Zone of skin (tissue), 1 donor: ENCODE measurements around a stretch of chr10.

DNA sequence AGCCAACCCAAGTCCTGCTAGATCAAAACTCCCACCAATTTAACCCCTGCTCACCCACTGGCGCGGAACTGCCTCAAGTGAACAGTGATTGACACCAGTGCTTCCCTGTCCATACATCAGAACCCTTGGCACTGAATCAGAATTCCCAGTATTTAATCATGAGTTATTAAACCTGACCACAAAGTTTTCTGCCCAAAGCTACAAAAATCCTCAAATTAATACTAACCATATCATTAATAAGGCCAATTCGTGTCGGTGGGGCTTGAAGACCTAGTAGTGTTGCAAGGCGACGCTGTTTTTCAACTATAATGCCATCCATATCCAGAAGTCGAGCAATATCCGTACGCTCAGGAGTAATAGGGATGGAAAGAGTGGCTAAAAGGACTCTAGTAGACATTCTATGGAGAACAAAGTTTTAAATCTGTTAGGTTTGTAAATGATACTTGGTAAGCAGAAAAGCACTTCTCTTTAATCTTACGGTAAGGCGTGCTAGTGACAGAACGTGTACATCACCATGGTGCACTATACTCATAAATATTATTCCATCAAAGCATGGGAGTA, 15.4 kb downstream of the EIF3A start:
- RRBS: no CpG with 5 or more reads among the region's 12 CpGs

DNA sequence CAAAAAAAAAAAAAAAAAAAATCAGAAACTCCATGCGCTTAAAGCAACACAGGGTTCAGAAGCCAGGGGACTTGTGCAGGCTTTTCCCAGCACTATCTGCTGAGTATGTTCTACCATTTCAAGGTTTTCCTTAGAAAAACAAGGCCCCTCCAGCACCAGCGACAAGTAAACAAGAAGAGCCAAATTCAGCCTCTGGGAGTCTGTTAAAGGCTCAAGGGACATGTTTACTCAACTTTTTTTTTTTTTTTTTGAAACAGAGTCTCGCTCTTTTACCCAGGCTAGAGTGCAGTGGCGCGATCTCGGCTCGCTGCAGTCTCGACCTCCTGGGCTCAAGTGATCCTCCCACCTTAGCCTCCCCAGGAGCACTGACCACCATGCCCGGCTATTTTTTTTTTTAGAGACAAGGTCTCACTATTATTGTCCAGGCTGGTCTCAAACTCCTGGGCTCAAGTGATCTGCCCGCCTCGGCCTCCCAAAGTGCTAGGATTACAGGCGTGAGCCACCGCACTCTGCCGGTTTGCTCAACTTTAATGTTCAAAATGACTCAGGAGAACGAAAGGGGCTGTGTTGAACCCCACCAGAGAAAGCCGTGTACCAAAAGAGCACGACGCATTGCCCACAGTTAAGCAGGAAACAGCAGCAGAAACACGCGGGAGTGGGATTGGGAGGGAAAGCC, 825 bp downstream of the PRDX3 start:
- RRBS: 67% methylated on average over 1 of the region's 20 CpGs

DNA sequence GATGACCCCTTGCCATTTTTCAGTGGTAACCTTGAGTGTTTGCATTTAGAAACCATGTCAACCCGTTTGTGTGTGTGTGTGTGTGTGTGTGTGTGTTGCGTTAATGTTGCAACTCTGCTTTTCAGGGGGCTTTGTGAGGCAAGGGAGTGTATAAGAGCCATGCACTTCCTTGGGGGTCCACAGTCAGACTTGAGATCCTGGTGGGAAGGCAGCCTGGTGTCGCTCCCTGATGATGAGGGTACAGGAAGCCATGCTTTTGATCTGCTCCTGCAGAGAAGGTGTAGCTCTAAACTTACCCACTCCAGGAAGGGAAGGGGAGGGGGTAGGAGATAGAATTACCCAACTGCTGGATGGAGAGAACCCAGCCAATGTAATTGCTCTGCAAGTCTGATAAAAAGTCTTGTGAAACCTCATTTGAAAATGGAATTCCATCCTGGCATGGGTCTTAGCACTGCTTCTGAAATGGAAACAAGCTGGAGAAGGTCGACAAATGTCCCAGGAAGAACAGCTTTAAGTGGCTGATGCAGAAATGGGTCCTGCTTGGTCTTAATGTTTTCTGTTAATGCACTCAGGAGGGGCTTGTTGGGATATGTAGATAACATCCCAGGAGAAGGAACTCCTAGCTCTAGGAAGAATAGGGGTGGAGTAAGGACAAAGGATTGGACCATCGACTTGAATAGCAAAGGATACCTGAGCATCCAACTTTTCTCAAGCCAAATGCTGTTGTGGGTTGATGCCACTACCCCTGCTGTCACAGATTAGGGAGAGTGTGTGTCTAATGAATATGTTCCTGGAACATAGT, 10.8 kb downstream of the GRK5 start:
- RRBS: no CpG with 5 or more reads among the region's 5 CpGs

- RRBS: no CpG with 5 or more reads among the region's 21 CpGs
Observed at GRCh38 chr10:119222454-119223626, 15.5 kb downstream of the GRK5 start.

DNA sequence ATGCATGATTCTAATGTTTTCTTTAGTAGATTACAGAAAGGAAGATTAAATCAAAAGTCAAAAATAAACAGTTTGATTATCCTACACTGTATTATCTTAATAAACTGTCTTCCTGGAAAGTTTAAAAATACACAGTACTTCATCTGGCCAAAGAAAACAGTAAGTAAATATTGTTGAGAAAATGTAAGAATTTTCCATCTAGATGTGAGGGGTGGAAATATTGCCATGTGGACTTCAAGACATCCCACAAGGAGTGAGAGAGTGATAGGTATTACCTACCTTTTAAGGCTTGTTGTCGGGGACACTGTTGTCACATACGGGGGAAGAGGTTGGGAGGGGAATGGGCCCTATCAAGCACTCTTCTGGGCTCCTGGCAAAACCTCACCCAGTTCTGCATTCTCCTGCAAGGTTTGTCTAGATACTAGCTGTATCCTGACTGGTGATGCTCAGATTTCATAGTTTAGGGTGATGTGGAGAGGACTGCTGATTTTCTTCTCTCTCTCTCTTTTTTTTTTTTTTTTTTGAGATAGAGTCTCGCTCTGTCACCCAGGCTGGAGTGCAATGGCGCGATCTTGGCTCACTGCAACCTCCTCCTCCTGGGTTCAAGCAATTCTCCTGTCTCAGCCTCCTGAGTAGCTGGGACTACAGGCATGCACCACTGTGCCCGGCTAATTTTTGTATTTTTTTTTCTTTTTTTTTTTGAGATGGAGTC, 18.0 kb downstream of the GRK5 start:
- RRBS: no CpG with 5 or more reads among the region's 6 CpGs

- RRBS: no CpG with 5 or more reads among the region's 2 CpGs
Observed at GRCh38 chr10:119243328-119243886, 36.0 kb downstream of the GRK5 start.

- RRBS: no CpG with 5 or more reads among the region's 12 CpGs
Observed at GRCh38 chr10:119301283-119302140, 94.1 kb downstream of the GRK5 start.

DNA sequence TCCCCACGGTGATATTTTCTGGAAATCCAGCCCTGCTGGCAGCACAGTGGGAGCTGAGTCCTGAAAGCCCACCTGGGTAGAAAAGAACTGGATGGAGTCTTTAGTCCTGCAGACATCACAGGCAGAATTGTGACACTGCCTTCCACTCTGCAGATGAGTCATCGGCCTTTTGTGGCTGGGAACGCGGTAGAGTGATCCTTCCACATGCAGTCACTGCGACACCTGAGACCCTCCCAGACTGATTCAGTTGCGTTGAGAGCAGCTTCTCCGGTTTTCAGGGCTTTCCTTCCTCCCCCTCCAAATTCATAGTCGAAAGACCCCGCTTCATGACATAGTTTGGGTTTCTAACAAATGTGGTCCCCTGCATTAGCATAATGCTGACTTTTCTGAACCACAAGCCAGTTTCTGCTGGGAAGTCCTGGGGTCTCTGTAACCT, 108.2 kb downstream of the GRK5 start:
- RRBS: no CpG with 5 or more reads among the region's 9 CpGs

GRCh38 chr10:119330248-119330795, 123.0 kb downstream of the GRK5 start:
- RRBS: no CpG with 5 or more reads among the region's 5 CpGs

DNA sequence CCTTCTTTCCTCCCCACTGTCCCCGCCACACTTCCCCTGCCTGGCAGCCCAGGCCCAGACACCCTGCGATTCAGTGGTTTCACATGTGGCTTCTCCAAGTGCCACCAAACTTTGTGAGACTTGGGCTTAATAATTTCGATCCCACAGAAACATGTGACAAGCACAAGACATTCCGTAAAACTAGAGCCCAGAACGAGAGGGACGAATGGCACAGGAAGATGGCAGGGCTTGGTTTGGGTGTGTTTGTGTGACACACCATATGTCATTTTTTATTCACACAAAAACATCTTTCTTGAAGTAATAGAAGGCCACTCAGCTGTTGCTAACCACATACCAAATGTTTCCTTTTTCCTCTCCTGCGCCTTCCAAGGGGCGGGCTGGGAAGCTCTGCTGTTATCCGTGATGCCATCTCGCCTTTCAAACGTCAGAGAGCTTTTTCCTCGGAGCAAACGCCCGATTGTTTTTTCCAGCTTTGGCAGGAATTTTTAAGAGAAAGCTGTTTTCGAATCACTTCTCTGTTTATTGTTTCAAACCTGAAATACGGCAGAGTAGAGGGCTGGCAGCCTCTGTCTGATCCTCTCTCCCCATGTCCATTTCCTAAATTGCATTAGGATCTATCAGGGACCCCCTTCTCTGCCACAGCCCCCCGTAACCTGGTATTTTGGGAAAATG, 163.0 kb downstream of the GRK5 start:
- RRBS: no CpG with 5 or more reads among the region's 17 CpGs

- RRBS: no CpG with 5 or more reads among the region's 5 CpGs
Observed at GRCh38 chr10:119406339-119406953, 136.1 kb downstream of the RGS10 start.

DNA sequence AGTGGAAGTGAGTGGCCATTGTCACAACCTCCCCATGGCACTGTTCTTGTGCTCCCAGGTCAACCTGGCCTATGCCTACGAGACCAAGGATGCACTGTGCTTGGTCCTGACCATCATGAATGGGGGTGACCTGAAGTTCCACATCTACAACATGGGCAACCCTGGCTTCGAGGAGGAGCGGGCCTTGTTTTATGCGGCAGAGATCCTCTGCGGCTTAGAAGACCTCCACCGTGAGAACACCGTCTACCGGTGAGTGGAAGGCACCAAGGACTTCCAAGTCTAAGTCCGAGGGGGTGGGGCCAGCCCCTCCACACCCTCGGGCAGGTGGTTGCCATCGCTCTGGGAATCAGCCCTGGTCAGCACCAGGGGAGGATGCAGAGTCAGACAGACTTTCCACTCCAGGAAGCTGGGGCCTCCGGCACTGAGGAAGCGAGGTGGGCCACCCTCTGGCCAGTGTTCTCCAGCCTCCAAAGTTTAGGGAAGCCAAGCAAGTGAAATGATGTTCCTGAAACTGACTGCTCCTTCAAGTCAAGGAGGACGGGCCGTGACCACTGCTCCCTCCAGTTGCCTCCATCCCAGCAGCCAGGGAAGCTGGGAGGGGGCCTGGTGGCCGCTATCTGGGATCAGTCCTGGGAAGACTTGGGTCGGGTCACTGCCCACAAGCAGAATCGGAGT, 105.8 kb downstream of the RGS10 start:
- RRBS: 100% methylated on average over 1 of the region's 18 CpGs

DNA sequence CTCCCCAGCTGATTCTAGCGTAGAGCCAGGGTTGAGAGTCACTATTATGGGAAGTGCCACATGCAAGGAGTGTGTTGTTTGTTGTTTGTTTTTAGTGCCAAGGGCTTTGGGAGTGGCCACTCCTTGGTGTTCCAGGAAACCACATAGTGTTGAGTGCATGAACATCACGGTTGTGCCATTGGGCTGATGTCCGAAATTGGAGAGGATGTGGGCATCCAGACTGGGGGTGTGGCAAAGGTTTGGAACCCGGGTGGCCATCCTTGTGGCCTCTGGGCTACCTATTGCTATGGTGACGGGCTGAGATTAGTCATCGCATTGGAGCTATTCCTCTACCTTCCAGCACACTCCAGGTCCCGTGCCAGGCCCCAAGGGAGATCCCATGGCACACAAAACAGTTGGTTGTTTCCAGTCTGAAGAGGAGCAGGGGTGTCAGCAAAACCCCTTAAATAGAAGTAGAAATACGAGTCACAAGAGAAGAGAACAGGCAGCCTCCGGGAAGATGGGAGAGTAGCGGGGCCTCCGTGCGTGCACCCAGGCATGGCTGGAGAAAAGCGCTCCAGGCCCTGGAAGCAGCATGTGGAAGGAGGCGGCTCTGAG, 92.4 kb downstream of the RGS10 start:
- RRBS: no CpG with 5 or more reads among the region's 14 CpGs

GRCh38 chr10:119509914-119510720, 32.4 kb downstream of the RGS10 start:
- RRBS: no CpG with 5 or more reads among the region's 11 CpGs

GRCh38 chr10:119519264-119520000, 23.1 kb downstream of the RGS10 start:
- RRBS: no CpG with 5 or more reads among the region's 1 CpG

- RRBS: no CpG with 5 or more reads among the region's 6 CpGs
Observed at GRCh38 chr10:119537508-119537912, 5.0 kb downstream of the RGS10 start.

GRCh38 chr10:119619233-119619481, 22.4 kb upstream of the TIAL1 start:
- RRBS: no CpG with 5 or more reads among the region's 1 CpG

- RRBS: no CpG with 5 or more reads among the region's 3 CpGs
Observed at GRCh38 chr10:119652464-119652827, 1.3 kb downstream of the BAG3 start.

DNA sequence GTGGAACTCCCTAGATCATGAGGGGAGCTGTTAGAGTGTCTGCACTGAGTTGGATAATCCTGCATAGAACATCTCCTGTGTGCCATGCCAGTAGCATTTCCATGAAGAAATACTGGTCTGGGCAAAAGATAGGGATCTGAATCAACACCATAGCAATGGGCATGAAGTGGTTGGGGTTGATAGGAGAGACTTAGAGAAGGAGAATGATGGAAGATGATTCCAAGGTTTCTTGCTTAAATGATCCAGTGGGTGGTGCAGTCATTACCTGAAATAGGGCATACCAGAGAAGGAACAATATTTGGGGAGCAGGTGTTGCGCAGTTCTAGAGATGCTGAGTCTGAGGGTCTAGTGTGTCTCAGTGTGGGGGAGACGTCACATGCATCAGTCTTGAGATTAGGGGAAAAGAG, 62.0 kb downstream of the INPP5F start:
- RRBS: no CpG with 5 or more reads among the region's 2 CpGs

- RRBS: no CpG with 5 or more reads among the region's 4 CpGs
Observed at GRCh38 chr10:119857166-119857573, 15.5 kb downstream of the MCMBP start.